Airway epithelial cell (primary cell): ENCODE measurements around the gene LRIF1.

- RAMPAGE, long total RNA, result no peak
Measured at GRCh38 chr1:110880630-110881445, 7.9 kb downstream of the CD53 start.

DNA sequence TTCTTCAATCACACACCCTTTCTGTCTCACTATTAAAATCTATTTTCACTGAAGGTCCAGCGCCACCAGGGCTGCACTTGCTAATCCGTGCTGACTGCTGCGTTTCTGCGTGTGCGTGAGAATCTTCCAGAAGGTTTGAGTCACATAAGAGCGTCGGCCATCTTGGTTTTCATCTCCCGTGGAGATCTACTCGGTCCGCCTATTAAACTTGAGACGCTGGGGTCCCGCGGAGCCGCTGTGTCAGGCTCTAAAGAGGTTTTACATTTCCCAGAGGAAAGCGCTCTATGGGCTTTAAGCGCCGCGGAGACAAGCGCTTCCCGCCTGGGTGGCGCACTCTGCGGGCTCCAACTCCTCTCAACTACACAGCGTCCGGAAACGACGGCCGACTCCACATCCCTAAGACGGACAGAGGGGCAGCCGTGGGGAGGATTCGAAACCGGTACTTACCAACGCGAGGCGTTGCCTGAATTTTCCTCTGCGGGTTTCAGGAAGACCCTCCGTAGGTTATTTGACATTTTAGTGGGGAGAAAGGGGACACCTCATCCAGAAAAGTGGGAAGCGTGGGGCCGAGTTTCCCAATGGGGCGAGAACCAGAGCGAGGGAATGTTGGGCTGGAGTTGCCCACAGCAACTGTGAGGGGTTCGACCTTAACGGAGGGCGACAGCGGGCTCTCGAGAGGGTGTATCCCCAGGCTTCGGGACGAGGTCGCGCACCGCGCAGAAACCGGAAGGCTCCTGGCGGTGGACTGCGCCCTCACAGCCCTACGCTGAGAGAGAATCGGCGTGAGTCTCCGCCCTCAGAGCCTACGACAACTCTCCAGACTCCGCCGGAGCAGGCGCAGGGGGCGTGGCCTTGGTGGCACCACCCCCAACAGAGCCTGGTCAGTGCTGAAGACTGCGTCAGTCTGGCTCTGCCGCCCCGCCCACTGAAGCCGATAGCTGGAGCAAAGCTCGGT lies at the start of gene LRIF1:
Gene LRIF1, minus strand, starts transcription at position 749 of the 955 bp plus-strand sequence.
- RAMPAGE, long total RNA, result no peak

- RAMPAGE, long total RNA, result no peak
Measured at GRCh38 chr1:111186615-111187030, 13.8 kb downstream of the DENND2D start.

DNA sequence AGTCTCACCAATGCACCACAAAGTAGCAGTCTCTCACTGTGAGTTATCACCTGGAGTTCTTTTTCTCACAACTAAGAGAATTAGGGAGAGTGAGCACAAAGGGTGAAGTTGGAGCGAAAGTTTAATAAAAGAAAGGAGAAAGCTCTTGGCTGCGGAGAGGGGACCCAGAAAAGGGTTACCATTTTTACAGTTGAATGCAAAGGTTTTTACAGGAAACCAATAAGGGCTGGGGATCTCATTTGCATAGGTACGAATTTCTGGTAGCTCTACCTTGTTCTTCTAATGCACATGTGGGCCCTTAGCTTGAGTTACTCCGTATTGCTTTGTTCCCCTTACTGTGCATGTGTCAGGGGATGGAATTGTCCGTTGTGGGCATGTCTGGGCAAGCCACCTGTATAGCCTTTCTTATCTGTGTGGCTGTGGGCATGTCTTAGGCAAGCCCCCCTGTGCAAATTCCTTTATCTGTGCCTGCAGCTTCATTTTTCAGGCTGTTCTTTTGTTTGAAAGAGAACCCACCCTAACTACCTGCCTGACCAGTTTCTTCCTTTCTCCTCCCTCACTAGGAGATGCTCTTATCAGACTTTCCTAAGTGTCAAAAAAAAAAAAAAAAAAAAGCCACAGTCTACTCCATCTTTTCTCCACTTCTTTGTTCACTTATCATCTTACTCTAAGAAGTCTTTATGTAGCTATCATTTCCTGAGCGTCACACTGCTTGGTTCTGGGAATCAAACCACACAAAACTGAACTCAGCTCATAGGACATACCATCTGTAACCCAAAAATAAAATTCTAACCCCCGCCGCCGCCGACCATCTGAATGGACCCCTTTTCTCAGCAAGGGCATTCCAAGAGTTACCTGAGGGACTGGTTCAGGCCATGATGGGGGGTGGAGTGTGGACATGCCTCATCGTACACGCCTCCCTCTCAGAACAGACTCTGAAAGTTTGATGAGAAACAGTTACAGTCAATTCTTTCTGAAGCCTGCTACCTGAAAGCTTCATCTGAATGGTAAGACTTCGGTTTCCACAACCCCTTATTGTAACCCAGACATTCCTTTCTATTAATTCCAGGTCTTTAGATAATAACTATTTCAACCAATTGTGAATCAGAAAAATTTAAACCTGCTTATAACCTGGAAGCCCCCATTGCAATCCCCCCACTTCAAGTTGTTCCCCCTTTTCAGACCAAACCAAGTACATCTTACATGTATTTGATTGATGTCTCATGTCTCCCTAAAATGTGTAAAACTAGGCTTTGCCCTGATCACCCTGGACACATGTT lies 12.8 kb upstream of the CHI3L2 start:
- RAMPAGE, long total RNA, result no peak

DNA sequence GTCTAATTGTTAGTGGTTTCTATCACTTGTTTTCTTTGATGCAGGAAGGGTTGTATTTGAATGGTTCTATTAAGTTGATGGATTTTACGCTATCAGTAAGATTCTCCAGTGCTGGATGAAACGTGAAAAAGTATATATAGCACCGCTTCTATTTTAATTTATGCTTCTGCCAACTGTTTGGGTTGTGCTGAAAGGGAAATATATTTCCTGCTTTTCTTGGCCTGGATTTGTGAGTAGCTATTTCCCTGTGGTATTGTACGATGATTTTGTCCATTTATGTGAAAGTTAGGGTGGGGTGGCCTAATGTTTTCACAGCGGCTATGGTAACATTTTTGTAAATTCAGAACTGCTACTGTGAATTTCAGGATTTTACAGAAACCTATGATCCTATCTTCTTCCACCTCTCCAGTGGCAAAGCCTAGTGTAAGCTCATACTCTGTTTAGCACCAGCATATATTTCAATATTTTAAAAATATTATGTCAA lies 352 bp downstream of the C1orf162 start:
- RAMPAGE, long total RNA, result no peak

GRCh38 chr1:111504862-111505287 lies 1.4 kb upstream of the ADORA3 start:
- RAMPAGE, long total RNA, result no peak

GRCh38 chr1:111510118-111510524 lies 6.7 kb upstream of the ADORA3 start:
- RAMPAGE, long total RNA, result no peak

- RAMPAGE, long total RNA, result no peak
Measured at GRCh38 chr1:111667947-111668448, 48.4 kb downstream of the RAP1A start.

DNA sequence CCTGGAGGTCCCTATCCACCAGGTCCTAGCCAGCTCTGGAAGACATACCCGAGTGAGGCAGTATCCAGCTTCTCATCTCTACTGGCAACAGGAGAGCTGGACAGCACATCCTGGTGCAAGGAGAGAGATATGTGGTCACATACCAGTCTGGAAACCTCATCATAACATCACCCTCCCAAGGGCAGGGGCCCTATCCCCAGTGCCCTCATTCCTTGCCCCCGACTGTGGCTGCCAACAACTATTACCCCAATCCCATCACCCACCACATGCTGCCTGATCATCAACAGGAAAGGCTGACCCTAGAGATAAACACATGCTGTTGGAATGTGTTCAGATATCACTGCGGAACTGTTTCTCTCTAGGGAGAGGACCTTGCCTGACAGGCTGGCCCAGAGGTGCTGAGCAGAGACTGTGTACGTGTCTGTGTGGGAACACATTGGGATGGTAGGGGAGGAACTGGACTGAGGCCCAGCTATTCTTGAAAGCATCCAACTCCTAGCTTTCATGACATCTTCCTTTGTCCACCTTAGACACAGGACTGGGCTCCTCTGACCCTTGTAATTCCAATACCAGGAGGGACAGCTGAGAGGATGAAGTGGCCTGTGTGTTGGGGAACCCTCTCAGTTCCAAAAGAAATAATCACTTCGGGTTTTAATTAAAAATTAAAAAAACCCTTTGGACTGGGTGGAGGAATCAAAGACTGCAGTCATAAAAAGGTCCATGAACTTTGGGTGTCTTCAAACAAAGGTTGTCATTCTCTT lies 4.6 kb upstream of the INKA2 start:
- RAMPAGE, long total RNA, result no peak

- RAMPAGE, long total RNA, result no peak
Measured at GRCh38 chr1:111756489-111756785, 736 bp downstream of the DDX20 start.

GRCh38 chr1:111887241-111887705 lies 102.2 kb downstream of the KCND3 start:
- RAMPAGE, long total RNA, result no peak

DNA sequence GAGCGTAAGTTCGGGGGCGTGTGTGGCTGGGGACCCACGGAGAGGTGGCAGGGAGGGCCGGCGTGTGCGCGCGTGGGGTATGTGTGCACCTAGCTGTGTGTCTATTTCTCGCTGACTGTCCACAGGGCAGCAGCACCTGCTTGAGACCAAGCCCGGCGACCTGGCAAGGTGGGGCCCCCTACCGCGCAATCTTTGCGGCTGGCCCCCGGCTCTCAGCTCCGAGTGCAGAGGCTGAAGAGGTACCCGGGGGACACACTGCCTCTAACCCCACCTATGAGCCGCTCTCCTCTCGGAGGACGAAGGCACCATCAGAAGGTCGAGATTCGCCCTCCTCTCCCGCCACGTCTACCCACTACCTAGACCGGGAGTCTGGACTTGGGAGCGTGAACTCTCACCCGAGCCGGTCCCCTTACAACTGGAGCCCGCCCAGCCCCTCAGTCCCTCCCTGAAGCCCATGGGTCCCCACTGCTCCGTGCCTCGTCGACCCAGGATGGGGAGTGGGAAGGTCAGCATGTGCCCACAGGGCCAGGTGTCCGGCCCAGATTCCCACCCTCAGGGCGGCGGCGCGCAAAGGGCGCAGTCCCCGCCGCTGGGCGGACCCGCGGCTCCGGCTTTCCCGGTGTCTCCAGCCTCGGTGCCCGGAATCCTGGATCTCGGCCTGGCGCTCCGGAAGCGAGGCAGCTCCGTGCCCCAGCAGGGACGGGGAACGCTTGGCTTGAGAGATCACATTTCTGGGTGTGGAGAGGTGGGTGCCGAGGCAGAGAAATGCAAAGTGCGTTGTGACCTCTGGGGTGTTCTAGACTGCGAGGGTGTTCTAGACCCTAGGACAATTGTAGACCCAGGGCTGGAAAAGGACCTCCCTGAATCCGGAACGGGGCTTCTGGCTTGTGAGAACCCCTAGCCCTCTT lies 1.2 kb upstream of the KCND3 start:
- RAMPAGE, long total RNA, result no peak

- RAMPAGE, long total RNA, result no peak
Measured at GRCh38 chr1:112056290-112056894, 66.9 kb upstream of the KCND3 start.

DNA sequence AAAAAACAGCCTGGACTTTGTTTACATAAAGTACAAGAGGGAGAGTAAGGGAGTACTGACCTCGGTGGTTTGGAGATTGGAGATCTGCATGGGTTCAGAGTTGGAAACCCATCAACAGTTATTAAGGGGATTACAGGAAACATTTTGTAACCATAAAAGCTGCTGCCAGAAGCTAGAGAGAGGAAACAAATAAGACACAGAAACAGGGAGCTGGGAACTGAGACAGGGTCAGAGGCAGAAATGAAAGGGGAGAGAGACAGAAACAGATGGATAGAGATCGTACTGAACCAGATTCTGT lies 131.4 kb upstream of the CTTNBP2NL start:
- RAMPAGE, long total RNA, result no peak

GRCh38 chr1:112429751-112430178 lies 33.8 kb downstream of the CTTNBP2NL start:
- RAMPAGE, long total RNA, result no peak

- RAMPAGE, long total RNA, result no peak
Measured at GRCh38 chr1:112503871-112504517, 4.8 kb upstream of the WNT2B start.

DNA sequence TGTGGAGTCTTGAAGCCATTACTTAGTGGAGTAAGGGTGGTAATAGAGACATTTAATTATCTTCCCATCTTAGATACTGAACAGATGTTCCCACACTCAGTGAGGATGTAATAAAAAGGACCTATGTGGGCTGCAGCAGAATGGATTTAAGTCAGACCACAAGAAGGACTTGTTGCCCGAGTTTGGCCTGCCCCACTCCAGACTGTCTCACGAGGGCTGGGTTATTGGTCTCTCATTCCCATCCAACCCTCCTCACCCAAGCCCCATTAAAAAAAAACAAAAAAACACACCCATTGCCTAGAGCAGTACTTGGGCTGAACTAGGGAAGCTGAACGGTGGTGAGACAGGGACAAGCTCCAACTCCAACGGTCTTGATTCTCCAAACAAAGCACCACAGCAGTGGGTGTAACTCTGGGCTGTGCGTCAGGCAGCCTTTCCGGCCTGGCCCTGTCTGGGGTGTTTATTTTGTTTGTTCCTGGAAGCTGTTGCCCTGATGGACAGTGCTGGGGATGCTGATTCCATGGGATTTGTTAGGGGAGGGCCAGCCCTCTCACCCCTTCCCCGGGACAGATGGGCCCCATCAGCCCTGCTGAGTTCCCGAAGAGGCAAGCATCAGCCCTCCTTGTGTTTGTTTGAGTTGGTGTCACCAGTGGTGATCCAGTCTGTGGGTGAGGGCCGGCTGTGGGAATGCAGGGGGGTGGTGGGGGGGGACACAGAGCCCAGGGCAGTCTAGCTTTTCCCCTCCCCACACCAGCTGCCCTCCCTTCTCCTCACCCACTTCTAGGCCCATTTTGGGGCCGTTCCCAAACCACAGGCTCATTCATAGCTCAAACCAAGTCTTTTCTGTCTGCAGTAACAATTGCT lies 4.3 kb downstream of the WNT2B start:
- RAMPAGE, long total RNA, result no peak

DNA sequence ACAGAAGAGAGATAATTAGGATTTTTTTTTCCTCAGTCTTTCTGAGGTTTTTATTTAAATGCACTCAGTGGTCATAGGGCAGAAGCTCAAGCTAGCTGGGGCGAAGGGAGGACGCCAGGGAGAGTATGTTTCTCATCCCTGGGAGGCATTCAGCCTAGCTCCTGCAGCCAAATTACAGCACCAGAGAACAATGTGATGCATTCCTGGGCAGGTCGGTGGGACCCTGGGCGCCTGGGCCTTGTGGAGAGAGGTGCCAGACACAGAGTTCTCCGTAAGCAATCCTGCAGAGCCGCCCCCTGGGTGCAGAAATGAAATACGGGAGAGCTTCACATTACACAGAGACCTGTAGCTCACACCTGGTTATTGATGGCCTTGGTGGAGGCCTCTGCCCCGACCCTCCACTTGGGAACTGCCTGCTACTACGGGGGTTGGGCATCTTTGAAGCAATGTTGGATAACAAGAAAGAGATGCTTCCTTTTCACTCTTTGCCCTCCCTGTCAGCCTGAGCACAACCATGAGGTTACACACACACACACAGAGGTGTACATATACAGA lies 15.5 kb downstream of the WNT2B start:
- RAMPAGE, long total RNA, result no peak

GRCh38 chr1:112618425-112618576 lies 640 bp downstream of the ST7L start:
- RAMPAGE, long total RNA, result no peak

GRCh38 chr1:112672463-112673520 lies 1.7 kb upstream of the MOV10 start:
- RAMPAGE, long total RNA, result no peak